ENCODE measurements around a stretch of chr2.

DNA sequence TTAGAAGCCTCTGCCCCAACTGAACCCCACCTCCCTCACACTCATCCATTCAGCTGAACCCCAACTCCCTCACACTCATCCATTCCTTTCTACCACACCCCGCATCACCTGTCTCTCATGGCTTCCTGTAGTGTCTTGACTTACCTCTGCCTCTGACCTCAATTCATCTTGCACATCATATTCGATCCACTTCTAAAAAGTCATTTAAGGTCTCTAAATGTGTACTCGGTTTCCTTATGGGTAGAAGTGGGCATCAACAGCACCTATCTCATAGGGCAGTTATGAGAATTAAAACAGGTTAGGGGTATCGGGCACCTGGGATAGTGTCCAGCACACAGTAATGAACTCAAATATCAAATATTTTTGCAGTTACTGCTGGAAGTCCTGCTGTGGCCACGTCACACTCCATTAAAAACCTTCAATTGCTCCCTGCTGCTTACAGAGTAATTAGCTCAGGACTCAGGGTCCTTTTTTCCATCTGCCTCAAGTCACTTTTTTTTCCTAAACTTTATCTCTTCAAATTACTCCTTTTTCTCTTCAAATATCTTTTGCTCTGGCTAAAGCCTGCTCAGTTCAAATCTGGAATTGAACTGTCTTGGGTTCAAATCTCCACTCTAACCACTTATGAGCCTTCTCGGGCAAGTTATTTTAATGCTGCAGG lies 36.9 kb downstream of the SPRED2 start:
- PRO-cap, result no peak
- RAMPAGE, long total RNA, 4 experiments, result no peak in any of the 4 experiments

- PRO-cap, result no peak
- RAMPAGE, long total RNA, 4 experiments, result no peak in any of the 4 experiments
These were observed 386.8 kb upstream of the SPRED2 start for GRCh38 chr2:65819031-65819741.

GRCh38 chr2:66433782-66434734 lies 867 bp upstream of the MEIS1 start:
- PRO-cap, result bidirectional peak, plus-strand start at chr2:66434140, minus-strand start at chr2:66434139; bidirectional peak, plus-strand start at chr2:66434416, minus-strand start at chr2:66434312
- RAMPAGE, long total RNA, 4 experiments, result no peak in any of the 4 experiments

GRCh38 chr2:66439038-66439615 lies 4.2 kb downstream of the MEIS1 start:
- PRO-cap, result no peak
- RAMPAGE, long total RNA, 4 experiments, result no peak in any of the 4 experiments

DNA sequence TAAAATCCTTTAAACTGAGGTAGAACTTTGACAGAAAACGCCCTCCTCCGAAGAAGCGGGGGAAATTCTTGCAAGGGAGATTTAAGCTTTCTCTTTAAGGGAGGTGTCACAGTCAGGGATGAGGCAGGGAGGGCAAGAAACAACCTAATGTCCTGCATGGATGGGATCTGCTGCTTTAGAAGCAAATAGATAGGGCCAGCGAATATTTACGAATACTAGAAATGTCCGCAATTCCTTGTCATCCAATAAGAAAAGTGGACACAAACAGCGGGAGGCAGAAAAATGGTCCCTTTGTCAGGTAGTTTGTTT lies 12.0 kb downstream of the MEIS1 start:
- PRO-cap, result no peak
- RAMPAGE, long total RNA, 4 experiments, result no peak in any of the 4 experiments

- PRO-cap, result unidirectional peak, plus-strand start at chr2:66553654
- RAMPAGE, long total RNA, 4 experiments, result no peak in any of the 4 experiments
These were observed 118.6 kb downstream of the MEIS1 start for GRCh38 chr2:66553592-66553812.

GRCh38 chr2:66583538-66584064 lies 148.7 kb downstream of the MEIS1 start:
- PRO-cap, result unidirectional peak, minus-strand start at chr2:66583766
- RAMPAGE, long total RNA, 4 experiments, result no peak in any of the 4 experiments

DNA sequence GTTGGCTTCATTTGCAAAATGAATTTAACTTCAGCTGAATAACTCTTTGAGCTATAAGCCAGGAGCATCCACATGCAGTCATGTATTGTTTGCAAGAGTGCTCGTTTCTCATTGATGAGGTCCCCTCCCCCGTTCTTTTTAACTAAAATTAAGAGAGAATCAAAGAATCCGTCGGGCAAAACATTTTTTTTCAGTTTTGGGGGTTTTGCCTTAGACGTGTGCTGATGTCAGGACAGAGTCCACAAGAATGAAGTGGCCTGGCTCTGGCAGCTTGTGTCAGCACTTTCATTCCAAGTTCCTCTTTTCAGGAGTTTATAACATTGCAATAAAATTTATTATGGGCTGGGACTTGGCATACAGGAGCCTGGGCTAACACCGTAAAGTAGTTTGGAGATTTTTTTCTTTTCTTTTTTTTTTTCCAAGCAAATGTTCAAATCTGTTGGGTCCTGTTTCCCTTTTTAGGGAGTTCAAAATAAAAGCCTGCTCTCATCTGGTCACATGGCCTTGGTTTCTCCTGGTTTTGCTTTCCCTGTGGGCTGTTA lies 80.2 kb downstream of the ETAA1 start:
- PRO-cap, result no peak
- RAMPAGE, long total RNA, 4 experiments, result no peak in any of the 4 experiments

GRCh38 chr2:67666142-67666452 lies 269.0 kb downstream of the ETAA1 start:
- PRO-cap, result unidirectional peak, minus-strand start at chr2:67666354
- RAMPAGE, long total RNA, 4 experiments, result no peak in any of the 4 experiments

DNA sequence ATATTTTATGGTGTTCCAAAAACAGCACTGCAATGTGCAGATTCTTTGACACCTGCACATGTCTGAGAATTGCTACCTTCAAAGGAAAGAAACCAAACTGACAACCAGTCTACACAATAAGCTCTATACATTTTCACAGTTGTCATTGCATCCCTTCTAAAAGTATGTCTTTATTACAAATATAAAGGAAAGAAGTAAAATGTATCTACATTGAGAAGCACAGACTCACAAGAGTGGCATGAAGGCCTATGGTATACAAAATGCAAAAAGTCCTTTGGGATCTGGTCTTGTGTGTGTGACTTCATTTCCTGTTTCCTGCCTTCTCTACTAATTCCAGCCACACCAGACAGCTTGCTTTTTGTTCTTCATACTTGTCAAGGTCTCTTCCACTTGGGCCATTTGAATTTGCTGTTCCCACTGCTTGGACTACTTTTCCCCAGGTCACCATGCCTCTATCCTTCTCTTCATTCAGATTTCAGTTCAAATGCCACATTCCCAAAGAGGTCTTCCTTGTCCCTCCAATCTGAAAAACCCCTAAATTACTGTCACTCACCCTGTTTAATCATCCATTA lies 6.3 kb downstream of the DNAAF10 start:
- PRO-cap, result no peak
- RAMPAGE, long total RNA, 4 experiments, result no peak in any of the 4 experiments

- PRO-cap, result no peak
- RAMPAGE, long total RNA, 4 experiments, result no peak in any of the 4 experiments
These were observed 35.7 kb downstream of the PPP3R1 start for GRCh38 chr2:68216337-68217333.

GRCh38 chr2:68253736-68254179 lies 1.4 kb upstream of the PPP3R1 start:
- PRO-cap, result no peak
- RAMPAGE, long total RNA, 4 experiments, result no peak in any of the 4 experiments

- PRO-cap, result no peak
- RAMPAGE, long total RNA, 4 experiments, result no peak in any of the 4 experiments
These were observed 34.5 kb downstream of the FBXO48 start for GRCh38 chr2:68432636-68433008.

GRCh38 chr2:68726865-68727431 lies 7.7 kb upstream of the ARHGAP25 start:
- PRO-cap, result bidirectional peak, plus-strand start at chr2:68727222, minus-strand start at chr2:68727103
- RAMPAGE, long total RNA, 4 experiments, result no peak in any of the 4 experiments

DNA sequence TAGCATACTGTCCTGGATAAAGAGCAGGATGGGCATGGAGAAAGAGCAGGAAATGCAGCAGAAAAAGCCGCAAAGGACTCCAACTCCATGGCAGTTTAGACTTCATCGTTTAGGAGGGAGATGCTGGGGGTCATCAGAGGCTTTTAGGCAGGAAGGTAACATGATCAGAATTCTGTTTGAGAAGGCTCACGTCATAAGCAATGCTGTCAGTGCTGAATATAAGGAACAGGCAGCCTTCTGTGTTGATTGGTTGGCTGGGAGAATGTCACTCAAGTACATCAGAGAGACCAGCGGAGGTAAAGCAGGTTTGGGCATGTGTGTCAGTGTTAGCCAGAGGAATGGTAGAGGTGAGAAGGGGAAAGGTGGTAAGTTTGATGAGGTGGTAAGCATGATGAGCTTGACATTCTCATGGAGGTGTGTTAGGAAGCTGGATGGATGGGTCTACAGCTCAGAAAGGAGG lies 35.3 kb downstream of the ARHGAP25 start:
- PRO-cap, result no peak
- RAMPAGE, long total RNA, 4 experiments, result no peak in any of the 4 experiments

DNA sequence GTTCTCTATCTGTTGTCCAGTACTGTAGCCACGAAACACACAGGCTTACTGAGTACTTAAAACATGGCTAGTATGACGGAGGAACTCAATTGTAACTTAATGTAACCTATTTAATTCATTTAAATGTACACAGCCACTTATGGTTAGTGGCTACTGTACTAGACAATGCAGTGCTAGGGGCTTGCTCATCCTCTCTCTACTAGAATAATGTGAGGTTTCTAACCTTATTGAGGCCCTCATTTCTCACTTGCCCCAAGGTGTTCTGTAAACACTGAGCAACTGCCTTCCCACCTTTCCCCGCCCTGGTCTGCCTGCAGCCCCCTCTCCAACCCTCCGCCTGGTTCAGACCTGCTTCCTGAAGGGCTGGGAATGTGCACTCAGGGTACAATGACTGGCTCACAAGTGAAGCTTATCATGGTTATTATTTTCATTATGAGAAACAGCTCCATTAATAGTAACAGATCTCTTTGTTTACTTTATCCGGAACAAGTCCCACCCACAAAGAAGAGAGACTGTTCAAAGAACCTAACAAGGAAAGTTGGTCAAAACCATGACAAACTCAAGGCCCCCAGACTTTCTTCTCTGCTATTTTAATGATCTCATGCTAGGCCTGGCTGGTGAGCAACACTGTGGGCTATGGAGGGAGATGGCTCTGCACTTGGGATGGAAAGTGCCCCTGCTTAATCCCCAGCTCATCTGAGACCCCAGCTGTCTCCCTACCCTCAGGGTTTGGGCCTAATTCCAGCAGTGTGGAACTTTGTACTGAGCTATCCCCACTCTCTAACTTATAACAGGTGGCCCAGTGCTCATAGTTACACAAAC lies 36.6 kb downstream of the ARHGAP25 start:
- PRO-cap, result bidirectional peak, plus-strand start at position 607 of the sequence, minus-strand start at position 393 of the sequence
- RAMPAGE, long total RNA, 4 experiments, result no peak in any of the 4 experiments

DNA sequence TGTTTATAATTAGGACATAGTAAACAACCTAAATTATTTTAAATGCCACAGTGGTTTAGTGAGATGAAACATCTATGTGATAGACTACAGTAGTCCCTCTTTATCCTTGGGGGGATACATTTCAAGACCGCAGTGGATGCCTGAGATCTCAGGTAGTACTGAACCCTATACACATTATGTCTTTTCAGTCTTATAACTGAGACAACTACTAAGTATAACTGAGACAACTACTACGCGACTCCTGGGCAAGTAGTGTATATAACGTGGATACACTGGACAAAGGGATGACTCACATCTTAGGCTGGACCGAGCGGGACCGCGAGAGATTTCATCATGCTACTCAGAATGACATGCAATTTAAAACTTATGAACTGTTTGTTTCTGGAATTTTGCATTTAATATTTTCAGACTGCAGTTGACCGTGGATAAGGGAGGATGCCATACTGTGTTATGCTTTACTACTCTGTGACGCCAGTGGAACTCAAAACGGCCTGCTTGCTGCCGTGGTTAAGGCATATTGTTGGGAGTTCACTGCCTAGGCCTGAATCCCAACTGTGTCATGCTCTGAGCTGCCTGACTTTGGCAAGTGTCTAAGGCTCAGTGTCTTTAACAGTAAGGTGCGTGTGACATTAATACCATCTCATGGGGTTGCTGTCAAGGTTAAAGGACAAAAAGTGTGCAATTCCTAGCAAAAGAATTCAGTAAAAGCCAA lies 64.7 kb downstream of the BMP10 start:
- PRO-cap, result no peak
- RAMPAGE, long total RNA, 4 experiments, result no peak in any of the 4 experiments

DNA sequence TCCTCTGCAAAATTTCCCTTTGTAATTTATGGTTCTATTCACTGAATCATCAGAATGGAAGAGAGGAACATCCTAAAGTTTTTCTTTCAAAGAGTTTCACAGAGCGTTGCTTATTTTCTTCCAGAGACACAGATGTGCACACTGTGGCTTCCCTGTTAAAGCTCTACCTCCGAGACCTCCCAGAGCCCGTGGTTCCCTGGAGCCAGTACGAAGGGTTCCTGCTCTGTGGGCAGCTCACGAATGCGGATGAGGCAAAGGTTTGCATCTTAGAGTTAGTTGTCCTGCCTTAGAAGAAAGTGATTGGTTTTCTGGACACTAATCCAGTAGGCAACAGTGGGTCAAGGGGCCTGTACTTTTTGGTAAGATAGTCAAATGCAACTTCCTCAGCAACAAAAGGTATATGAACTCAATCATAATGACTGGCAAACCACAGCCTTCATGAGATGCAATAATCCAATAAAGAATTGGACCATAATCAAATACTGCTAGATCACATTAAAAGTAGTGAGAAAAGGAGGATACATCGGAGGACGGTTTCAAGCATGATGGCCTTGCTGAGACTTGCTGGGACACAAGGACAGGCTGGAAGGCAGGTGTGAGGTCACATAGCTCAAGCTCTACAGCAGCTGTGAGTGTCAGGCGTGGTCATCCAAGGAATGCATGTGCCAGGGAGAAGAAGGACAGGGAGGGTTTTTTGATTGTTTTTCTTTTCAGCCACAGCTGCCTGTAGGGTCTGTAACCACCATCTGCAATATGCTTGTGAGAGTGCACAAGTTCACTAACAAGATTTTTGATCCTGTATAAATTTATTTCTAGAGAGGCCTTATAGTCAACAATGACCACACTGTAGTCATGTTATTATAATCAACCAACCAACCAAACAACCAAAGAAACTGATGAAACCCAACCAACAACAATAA lies 57.8 kb downstream of the BMP10 start:
- PRO-cap, result no peak
- RAMPAGE, long total RNA, 4 experiments, result no peak in any of the 4 experiments

- PRO-cap, result no peak
- RAMPAGE, long total RNA, 4 experiments, result no peak in any of the 4 experiments
These were observed 39.6 kb downstream of the BMP10 start for GRCh38 chr2:68831601-68832089.

DNA sequence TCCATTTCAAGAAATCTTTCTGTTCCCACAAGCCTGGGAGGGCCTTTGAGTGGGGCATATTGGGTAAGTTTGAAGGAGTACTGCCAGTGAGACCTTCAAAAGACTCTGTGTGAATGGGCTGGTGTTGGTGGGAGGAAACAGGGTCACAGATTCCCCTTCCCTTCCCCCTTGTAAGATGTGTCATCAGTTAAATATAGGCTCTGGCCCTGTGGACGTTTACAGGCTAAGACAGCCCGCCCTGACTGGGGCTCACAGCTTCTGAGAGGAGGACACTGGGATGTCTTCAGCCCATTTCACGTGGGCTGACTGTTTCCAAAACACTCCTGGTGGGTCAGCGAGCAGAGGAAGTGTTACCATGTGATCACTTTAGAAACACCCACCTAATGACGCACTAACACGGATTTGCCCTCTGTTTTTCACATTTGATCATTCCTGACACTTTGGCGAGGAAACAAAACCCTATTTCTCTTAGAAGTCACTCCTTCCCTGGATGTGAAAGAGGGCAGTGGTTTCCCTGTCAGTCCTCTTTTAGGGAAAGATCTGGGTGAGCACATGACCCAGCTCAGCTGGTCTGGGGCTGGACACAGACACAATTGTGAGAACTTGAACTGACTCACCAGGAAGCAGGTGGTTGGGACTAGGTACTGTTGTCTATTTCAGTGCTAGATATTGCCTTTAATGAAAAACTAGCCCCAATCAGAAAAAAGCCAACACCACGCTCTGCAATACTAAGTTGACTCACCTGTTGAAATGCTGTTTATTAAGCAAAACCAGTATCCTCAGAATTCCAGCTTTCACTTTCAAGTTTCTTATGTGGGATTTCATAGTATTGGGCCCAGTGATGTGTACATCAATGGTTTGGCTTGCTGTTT lies 38.9 kb downstream of the BMP10 start:
- PRO-cap, result unidirectional peak, minus-strand start at position 111 of the sequence; bidirectional peak, plus-strand start at position 419 of the sequence, minus-strand start at position 308 of the sequence; unidirectional peak, minus-strand start at position 530 of the sequence; bidirectional peak, plus-strand start at position 619 of the sequence, minus-strand start at position 530 of the sequence
- RAMPAGE, long total RNA, 4 experiments, result no peak in any of the 4 experiments